ENCODE measurements around a stretch of chr9.

- PRO-cap, result no peak
CAGE:
- cytosol, long polyA plus RNA, result no peak
- long polyA plus RNA, result no peak
- nucleus, long polyA plus RNA, result no peak
These were observed 28.7 kb upstream of the NSMF start for GRCh38 chr9:137487769-137488387.

- PRO-cap, result no peak
CAGE:
- cytosol, long polyA plus RNA, result no peak
- long polyA plus RNA, result no peak
- nucleus, long polyA plus RNA, result no peak
These were observed 29.9 kb upstream of the NSMF start for GRCh38 chr9:137488934-137489457.

- PRO-cap, result no peak
CAGE:
- cytosol, long polyA plus RNA, result no peak
- long polyA plus RNA, result no peak
- nucleus, long polyA plus RNA, result no peak
These were observed 48.9 kb downstream of the EHMT1 start for GRCh38 chr9:137667589-137668203.

DNA sequence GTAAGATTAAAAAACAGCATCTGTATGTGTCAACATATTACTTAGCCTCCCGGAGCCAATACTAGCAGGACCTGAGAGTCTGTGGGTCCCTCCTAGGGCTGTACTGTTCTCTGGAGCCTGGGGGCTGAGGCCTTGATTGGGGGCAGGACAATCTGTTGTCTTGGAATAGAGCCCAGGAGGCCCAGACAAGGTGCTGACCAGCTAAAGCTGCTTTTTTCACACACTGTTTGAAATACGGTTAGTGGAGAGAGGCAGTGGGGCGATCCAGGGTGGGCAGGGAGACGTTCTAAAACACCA, 55.0 kb downstream of the EHMT1 start:
- PRO-cap, result no peak
CAGE:
- cytosol, long polyA plus RNA, result no peak
- long polyA plus RNA, result no peak
- nucleus, long polyA plus RNA, result no peak

DNA sequence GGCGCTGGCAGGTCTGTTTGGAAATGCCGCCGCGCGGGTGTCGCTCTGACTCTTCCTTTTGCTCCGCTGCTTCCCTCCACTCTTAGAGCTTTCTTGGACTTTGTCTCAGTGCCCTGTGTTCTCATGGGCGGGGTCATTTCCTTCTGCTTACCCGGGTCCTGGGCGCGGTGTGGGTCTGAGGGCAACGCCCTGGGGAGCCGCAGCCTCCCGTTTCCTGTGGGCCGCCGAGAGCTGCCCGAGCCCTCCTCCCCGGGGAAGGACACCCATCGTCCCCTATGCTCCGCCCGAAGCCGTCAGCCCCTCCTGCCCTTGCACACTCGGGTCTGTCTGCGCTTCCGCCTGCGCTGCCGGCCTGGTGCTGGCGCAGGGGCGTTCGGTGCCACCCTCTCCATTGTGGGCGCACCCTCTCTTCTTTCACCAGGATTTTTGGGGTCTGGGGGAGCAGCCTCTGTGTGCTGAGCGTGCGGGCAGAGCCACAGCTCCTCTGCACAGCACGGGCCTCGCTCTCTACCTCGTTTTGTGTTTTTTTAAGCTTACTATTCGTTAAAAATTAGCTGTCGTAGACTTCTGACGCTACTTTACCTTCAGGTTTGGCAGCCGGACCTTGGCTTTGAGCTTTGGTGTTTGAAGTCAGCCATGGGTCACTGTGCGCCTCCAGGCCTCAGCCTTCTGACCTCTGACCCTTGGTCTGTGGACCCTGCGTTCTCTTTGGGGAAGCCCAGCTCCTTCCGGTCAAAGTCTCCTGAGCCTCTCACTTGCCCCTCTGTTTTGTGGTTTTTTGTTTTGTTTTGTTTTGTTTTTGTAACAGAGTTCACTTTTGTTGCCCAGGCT, 88.4 kb upstream of the CACNA1B start:
- PRO-cap, result no peak
CAGE:
- cytosol, long polyA plus RNA, result no peak
- long polyA plus RNA, result no peak
- nucleus, long polyA plus RNA, result no peak

- PRO-cap, result no peak
CAGE:
- cytosol, long polyA plus RNA, result no peak
- long polyA plus RNA, result no peak
- nucleus, long polyA plus RNA, result no peak
These were observed 235.2 kb downstream of the CACNA1B start for GRCh38 chr9:138112837-138113155.

Data from A549 (cell line).